SUDHL5 (cell line): ENCODE data around the gene C2orf74.

- PRO-cap, result no peak
Observed at GRCh38 chr2:56009096-56009521, 85.5 kb upstream of the EFEMP1 start.

- PRO-cap, result no peak
Observed at GRCh38 chr2:60213788-60214421, 339.5 kb downstream of the BCL11A start.

GRCh38 chr2:60533070-60533289, 20.5 kb downstream of the BCL11A start:
- PRO-cap, result no peak

DNA sequence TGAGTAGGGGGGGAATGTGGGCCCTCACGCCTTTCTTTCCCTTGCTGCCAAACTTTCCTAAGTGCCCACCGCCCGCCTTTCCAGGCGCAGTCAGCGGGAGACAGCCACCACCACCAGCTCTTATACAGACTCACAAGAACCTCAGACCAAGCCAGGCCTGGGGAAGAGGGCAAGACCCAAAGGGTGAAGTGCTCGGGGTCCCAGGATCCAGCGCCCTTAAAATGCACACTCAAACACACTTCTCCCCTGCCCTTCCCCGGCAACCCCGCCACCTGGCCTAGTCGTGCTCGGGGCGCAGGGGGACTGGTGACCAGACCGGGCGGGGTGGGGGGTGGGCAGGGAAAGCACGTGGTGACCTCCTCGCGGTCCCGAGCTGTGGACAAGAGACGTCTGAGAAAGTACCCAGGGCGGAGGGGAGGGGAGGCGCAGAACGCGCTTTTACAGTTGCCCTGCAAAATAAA, 2.3 kb downstream of the BCL11A start:
- PRO-cap, result bidirectional peak, plus-strand start at position 280 of the sequence, minus-strand start at position 132 of the sequence; bidirectional peak, plus-strand start at position 393 of the sequence, minus-strand start at position 385 of the sequence

DNA sequence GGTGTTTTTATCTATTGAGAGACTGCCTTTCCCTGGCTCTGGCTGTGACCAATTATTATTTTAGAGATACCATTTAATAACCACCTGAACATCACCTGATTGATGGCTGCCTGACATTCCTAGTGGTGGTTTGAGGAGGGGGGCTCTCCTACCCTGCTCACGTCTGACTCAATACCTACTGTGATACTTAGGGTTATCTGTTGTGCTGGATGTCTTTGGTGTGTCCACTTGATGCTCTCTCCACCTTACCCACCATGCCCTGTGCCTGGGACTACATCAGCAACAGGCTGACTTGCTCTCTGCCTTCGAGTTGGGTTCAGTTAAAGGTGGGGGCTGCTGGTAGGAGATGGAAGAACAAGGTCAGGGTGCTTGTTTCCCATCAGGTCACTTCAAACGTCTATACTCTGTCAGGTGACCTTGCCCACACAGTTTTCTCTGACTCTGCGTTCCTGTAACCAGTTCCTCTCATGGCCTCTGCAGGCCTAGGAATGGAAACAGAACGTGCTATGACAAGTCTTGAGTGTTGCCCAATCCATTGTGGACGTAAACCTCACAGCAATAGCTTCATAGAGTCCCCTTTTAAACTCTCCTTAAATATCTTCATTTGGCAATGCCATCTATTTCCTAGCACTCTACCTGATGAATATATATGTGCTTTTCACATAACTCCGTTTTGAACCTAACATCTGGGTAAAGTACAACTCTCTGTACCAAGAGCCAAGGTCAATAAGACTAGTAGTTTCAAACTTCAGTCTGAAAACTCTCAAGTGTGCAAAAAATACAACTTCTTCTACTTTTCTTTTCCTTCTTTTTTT, 38.4 kb upstream of the PAPOLG start:
- PRO-cap, result no peak

DNA sequence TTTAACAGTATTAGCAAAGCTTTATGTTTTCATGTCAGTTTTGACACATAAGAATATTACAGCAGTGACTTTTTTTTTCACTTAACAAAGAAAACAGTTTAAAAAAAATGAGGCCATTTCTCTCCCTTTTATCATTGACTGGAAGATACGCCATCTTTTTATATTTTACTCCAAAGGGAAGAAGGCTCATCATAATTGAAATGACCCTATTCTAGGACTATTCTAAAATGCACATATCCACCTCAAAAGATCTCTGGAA, 11.6 kb upstream of the PEX13 start:
- PRO-cap, result no peak

- PRO-cap, result no peak
Observed at GRCh38 chr2:61015958-61016336, 1.6 kb upstream of the PEX13 start.

GRCh38 chr2:61016492-61016755, 1.1 kb upstream of the PEX13 start:
- PRO-cap, result no peak

- PRO-cap, result no peak
Observed at GRCh38 chr2:61161846-61162291, at the start of gene C2orf74. Gene C2orf74, plus strand, starts transcription at chr2:61162188.

DNA sequence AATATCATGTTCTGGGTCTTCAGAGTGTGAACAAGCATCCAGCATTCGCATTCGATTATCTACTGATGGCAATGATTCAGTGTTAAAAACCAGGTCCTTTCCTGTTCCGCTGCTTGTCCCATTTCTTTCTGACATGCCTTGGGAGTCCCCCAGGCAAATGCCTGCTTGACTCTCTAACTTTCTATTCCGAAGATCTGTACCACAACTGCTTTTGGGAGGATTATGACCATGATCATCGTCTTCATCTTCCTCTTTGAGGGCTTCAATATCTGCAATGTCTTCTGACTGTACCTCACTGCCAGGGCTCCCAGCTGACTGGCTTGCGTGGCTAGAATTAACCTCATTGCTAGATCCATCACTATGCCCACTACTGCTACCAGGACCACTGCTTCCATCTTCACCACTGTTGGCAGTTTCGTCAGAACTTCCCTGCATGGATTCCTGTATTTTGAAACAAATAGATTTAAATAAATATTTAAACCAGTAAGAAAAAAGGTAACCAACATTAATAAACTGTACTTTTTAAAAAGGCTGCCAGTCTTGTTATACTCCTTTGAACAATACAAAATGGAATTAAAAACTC, 122.8 kb downstream of the USP34 start:
- PRO-cap, result no peak

GRCh38 chr2:61707826-61708556, 145.9 kb downstream of the FAM161A start:
- PRO-cap, result no peak

DNA sequence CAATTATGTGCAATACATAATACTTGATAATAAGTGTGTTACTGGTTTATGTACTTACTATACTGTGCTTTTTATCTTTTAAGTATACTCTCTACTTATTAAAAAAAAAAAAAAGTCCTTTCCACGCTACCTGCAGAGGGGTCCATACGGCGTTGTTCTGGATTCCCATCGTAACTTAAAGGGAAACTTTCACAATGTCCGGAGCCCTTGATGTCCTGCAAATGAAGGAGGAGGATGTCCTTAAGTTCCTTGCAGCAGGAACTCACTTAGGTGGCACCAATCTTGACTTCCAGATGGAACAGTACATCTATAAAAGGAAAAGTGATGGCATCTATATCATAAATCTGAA, 49.8 kb upstream of the B3GNT2 start:
- PRO-cap, result no peak

DNA sequence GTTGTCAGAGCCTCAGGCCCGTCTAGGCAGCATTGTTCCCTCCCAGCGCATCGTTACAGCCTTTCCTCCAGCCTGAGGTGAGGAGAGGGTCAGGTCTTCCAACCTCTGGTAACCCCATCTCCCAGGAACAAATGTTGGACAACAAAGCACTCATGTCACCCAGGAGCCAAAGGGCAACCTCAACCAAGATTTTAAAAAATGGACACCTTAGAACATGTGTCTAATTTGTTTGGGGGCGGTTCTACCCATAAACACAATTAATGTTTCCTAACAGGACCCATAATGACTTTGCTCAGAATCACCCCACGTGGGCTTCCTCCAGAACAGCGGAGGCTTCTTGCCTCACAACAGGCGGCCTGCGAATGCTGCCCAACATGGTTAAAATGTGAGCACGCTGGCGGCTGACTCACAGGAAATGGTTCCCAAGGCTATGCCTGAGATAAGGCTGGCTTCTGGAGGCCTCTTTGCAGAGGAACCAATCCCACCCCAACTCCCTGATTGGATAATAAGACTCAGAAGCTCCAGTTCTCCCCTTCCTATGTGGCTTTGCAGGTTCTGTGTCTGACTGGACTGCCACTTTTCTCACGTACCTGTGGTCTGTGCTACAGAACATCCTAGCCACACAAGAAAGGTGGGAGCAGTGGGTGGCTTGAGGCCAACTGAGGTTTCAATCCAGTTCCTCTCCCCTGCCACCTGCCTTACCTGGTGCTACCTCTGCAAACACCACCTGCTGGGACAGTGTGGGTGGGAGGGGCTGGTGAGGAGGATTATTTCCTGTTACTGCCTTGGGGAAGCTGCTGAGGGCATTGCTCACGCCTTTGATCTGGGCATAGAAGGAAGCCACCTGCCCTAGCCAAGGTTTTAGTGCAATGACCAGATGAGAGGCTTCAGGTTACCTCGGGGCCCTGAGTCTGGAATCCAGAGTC, 108.8 kb downstream of the B3GNT2 start:
- PRO-cap, result no peak

DNA sequence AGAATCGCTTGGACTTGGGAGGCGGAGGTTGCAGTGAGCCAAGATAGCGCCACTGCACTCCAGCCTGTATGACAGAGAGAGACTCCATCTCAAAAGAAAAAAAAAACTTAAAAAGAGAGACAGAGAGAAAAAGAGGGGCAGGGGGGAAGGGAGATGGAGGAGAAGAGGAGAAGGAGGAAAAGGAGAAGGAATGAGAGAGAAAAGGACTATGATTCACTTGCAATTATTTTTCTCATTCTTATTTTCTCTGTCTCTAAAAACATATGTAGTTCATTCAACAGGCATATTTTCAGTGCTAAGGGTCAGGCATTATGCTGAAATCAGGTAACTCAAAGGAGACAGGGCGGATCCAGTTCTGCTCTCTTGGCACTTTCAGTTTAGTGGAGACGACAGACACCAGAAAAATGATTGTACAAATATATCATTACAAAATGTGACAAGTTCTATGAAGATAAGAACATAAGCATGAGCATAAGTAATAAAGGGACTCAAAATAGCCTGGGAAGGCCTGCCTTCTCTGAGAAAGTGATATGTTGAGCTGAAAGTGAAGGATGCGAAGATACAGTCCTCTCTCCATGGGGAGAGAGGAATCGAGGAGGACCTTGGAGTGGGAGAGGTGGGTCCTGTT, 58.4 kb upstream of the TMEM17 start:
- PRO-cap, result no peak

GRCh38 chr2:62904716-62905513, 145.7 kb upstream of the OTX1 start:
- PRO-cap, result no peak

DNA sequence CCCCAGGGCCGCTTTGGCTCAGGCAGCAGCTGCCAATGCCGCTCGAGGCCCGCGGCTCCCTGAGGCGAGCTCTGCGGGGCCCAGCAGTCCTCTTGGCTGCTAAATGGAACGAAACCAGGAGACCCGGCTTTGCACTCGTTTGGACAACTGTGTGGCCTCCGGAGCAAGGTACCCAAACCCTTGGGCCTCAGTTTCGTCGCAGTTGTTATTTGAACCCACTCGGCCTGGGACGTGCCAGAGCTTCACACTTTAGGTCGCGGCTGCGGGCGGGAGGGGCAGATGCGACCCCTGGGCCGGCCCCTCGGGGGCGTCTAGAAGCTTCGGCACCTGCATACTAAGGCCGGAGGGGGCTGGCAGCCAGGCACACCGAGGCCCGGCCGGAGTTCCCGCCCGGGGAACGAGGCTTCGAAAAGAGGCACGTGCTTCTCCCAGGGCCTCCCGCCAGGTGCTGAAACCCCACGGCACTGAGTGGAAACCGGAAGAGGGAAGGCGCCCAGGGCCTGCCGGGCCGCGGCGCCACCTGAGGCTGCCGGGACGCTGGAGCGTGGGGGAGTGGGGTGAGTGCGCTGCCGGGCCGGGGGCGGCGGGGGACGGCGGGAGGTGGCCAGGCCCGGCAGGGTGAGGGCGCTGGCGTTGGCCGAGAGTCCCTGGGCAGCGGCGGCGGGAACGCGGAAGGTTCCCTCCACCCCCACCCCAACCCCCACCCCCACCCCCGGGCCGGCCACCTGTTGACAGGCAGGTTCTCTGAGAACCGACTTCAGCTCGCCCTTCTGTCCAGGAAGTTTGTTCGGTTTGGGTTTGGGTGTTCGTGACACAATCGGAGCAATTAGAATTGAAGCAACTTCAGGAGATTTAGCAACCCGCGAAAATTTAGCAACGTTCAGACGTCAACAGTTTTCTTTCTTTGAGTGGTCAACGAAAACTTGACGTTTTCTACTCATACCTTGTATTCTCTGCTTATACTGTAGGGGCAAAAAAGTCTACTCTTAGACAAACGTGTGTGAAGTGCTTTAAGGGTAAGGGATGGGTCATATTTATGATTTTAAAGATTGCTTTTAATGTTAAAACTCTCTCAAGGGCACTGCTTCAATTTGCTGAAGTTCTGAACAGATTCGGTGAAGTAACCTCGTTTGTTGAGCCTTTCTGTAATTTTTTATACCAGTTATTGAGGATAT, 9.0 kb downstream of the OTX1 start:
- PRO-cap, result unidirectional peak, plus-strand start at position 523 of the sequence; bidirectional peak, plus-strand start at position 786 of the sequence, minus-strand start at position 785 of the sequence; bidirectional peak, plus-strand start at position 989 of the sequence, minus-strand start at position 834 of the sequence

- PRO-cap, result no peak
Observed at GRCh38 chr2:63371146-63372157, 216.8 kb downstream of the WDPCP start.

GRCh38 chr2:63684195-63684535, 95.4 kb downstream of the MDH1 start:
- PRO-cap, result no peak

DNA sequence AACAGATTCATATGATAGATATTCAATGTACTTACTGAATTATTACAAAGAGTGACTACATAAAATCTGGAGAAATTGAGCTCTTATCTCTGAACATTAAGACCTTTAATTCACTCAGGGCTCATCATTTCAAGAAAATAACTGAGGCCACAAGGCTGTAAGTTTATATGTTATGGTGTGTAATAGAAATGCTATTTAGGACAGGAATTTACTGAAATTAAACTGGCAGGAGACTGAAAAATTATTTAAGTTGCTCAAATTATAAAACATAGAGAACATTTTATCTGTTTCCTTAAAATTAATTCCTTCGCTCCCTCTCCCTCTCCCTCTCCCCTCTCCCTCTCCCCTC, 33.7 kb upstream of the UGP2 start:
- PRO-cap, result no peak

- PRO-cap, result bidirectional peak, plus-strand start at chr2:63841114, minus-strand start at chr2:63840822
Observed at GRCh38 chr2:63840753-63840919, 1.1 kb upstream of the UGP2 start.